Thyroid gland (tissue), 7 donors: ENCODE results near the gene ACVR2A.

GRCh38 chr2:144518100-144518664 is 1.7 kb downstream of the ZEB2 start:
- PRO-cap, 2 experiments, result no peak in any of the 2 experiments
- RAMPAGE, long total RNA, 5 experiments, result no peak in any of the 5 experiments

DNA sequence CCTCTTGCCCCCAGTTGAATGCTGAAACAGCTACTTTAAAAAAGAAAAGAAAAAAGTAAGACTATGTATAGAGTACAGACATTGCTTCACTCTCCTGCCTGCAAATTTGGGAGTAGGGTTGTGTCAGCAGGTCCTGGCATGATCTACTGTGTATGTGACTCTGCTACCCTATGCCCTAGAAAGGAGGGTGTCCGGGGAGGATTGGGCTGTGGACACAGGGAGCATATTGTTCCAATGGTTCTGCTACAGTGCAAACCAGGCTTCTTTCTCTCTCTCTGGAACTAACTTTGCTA is 9.9 kb upstream of the ZEB2 start:
- PRO-cap, 2 experiments, result no peak in any of the 2 experiments
- RAMPAGE, long total RNA, 5 experiments, result no peak in any of the 5 experiments

GRCh38 chr2:144642944-144643170 is 122.9 kb upstream of the ZEB2 start:
- PRO-cap, 2 experiments, result peak in 1 of 2 experiments; most common plus-strand start chr2:144643096 (in 1)
- RAMPAGE, long total RNA, 5 experiments, result no peak in any of the 5 experiments

- PRO-cap, 2 experiments, result no peak in any of the 2 experiments
- RAMPAGE, long total RNA, 5 experiments, result no peak in any of the 5 experiments
Measured at GRCh38 chr2:145036209-145036665, 516.3 kb upstream of the ZEB2 start.

GRCh38 chr2:145049402-145049705 is 529.4 kb upstream of the ZEB2 start:
- PRO-cap, 2 experiments, result no peak in any of the 2 experiments
- RAMPAGE, long total RNA, 5 experiments, result no peak in any of the 5 experiments

DNA sequence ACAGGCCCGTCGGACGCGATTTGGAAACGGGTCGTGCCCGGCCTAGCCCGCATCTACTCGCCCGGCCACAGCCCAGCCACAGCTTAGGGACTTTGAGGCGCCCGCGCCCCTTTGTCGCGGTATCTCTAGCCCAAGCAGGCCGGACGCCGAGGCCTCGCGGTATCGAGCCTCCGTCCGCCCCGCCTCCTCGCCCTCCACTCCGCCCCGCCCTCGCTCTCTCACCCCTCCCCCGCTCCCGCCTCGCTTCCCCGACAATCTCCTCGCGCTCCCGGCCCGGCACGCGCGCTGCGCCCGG is 775 bp upstream of the ACVR2A start:
- PRO-cap, 2 experiments, result peak in 2 of 2 experiments; most common plus-strand start position 254 of the sequence (in 2); most common minus-strand start position 85 of the sequence (in 1)
- RAMPAGE, long total RNA, 5 experiments, result no peak in any of the 5 experiments

GRCh38 chr2:147844402-147845346 is at the start of gene ACVR2A:
Gene ACVR2A, plus strand, starts transcription at chr2:147845029.
- PRO-cap, 2 experiments, result peak in 2 of 2 experiments; most common plus-strand start chr2:147844574 (in 2); most common minus-strand start chr2:147844797 (in 2)
- RAMPAGE, long total RNA, 5 experiments, result no peak in any of the 5 experiments

DNA sequence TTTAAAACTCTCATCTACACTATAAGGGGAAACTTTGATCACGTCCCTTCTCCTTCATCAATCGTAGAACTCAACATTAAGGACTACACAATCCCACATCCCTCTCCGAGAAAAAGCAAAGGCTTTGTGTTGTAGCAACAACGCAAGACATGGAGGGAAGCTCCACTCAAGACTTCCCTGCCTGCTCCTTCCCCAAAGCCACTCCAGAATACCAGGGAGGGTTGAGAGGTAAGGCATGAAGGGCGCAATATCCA is 653 bp downstream of the ORC4 start:
- PRO-cap, 2 experiments, result no peak in any of the 2 experiments
- RAMPAGE, long total RNA, 5 experiments, result no peak in any of the 5 experiments

DNA sequence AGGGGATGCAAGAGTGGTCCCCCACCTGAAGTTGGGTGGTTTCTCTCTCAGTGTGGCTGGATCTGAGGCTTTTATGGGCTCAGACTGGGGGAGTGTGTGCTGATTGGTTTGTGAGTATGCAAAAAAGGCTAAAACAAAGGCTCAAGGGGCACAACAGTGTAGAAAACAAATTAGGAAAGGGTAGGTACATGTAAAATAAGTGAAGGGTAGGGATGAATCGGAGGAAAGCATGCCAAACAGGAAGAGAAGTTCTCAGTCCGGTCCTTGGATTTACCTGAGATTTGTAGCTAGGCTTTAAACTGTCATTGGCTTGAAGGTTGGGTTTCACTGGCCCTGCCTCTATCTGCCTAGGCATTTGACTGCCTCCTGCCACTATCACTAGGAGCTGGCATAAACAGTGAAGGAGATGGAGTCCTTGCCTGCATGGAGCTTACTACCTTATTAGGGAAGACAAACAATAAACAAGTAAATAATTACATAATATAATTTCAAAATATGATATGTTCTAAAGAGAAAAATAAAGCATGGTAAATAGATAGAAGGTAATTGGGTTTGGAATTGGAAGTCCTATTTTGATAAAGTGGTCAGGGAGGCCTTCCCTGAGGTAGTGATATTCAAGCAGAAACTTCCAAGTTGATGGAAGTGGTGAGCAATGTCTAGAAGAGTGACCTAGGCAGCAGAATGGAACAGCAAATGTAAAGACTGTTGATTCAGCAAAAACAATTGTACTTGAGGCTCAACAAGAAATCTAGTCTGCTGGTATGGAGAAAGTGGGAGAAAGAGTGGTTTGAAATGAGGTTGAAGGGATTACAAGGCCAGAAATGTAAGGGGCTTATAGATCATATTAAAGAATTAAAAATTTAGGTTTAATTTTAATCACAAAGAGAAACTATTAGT is 181.1 kb downstream of the MBD5 start:
- PRO-cap, 2 experiments, result no peak in any of the 2 experiments
- RAMPAGE, long total RNA, 5 experiments, result no peak in any of the 5 experiments

DNA sequence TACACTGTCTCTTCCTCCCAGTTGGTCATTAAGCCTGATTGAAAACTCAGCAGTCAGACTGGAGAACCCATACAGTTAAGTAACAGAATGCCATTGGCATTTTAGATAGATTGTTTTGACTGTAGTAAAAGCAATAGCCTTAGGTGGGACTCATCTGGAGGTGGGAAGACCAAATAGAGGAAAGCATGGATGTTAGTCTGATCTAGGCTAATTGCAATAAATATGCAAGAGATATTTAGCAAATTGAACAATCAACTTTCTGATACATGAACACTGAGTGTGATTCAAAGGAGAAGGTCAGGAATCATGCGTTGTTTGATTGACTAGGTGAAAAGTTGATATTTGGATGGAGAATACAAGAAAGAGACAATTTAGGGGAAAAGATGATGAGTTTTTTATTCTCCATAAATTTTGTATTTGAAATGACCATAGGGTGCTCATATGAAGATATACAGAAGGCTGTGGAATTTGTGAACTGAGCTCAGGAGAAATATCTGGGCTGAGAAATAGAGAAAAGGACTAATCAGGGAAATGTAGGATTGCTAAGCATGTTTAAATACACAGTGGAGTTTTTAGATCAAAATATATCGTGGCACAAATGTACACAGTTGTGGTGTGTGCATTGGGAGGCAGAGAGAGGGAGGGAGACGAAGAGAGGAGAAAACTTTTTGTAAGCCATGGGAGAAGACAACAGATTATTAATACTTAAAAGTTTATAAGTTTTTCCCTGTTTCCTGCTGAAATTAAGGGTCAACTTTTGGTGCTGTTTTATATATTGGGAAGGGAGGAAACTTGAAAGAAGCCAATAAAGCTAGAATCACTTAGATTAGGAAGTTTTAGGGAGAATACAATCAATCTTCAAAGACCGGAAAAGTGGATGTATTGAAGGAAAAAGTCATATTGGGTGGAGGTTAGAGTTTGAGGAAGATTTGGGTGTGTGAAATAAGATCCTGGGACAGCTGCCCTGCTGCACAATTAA is 242.1 kb downstream of the MBD5 start:
- PRO-cap, 2 experiments, result no peak in any of the 2 experiments
- RAMPAGE, long total RNA, 5 experiments, result no peak in any of the 5 experiments

- PRO-cap, 2 experiments, result no peak in any of the 2 experiments
- RAMPAGE, long total RNA, 5 experiments, result no peak in any of the 5 experiments
Measured at GRCh38 chr2:148264356-148265012, 243.6 kb downstream of the MBD5 start.

DNA sequence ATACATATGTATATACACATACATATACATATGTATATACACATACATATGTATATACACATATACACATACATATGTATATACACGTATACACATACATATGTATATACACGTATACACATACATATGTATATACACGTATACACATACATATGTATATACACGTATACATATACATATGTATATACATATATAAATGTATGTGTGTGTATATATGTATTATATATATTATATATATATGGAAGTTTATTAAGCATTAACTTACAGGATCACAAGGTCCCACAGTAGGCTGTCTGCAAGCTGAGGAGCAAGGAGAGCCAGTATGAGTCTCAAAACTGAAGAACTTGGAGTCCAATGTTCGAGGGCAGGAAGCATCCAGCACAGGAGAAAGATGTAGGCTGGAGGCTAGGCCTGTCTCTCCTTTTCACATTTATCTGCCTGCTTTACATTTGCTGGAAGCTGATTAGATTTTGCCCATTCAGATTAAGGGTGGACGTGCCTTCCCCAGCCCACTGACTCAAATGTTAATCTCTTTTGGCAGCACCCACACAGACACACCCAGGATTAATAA is 299.0 kb upstream of the EPC2 start:
- PRO-cap, 2 experiments, result no peak in any of the 2 experiments
- RAMPAGE, long total RNA, 5 experiments, result no peak in any of the 5 experiments

- PRO-cap, 2 experiments, result no peak in any of the 2 experiments
- RAMPAGE, long total RNA, 5 experiments, result no peak in any of the 5 experiments
Measured at GRCh38 chr2:148680264-148680927, 35.8 kb downstream of the EPC2 start.

GRCh38 chr2:148707252-148707938 is 62.8 kb downstream of the EPC2 start:
- PRO-cap, 2 experiments, result no peak in any of the 2 experiments
- RAMPAGE, long total RNA, 5 experiments, result no peak in any of the 5 experiments

DNA sequence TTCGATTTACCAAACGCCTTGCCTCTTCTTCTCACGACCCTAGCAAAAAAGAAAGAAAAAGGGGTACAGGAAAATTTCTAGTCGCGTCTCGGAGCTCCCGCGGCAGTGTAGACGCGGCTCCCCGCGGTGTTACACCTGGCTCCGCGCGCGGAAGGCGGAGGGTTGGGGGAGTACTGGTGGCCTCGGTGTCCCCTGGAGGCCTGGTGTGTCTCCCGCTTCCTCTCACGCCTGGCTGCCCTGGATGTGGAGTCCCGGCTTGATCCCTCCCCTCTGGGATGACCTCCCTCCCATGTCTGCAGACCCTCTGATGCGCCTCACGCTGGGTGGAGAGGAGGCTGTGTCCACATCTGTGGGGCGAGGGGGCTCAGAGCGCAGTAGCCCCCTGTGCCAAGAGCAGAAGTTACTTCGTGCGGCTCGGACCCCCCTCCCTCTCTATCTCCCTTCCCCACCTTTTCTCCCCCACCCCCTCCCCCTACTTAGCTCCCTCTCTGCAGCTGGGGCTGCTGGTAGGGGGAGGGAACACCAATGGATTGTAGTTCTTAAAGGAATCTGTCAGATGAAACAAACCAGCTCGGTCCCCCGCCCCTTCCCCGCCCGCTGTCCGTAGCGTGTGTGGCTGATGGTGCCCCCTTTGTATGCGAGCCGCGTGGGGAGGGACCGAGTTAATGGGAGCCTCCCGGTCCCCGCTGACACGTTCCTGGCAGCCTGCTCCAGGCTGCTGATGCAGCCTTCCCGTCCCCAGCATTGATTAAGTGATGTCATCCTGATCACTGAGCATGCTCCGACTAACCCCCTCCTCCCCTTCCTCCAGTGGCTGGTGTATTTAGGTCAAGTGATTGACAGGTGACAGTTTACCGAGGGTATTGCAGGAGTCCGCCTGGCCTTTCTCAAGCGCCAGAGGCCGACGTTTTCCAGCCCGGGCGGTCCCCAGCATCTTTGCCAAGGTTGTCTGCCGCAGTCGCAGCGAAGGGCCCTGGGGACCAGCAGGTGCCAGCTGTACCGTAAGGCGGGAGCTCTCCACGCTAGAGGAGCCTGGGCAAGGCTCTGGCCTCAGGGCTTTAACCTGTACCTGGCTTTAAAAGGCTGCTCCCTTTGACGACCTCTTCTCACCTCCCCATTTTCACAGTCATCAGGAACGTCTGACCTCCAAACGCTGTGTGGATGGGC is 1.5 kb downstream of the KIF5C start:
- PRO-cap, 2 experiments, result peak in 2 of 2 experiments; most common plus-strand start position 854 of the sequence (in 1); most common minus-strand start position 106 of the sequence (in 1)
- RAMPAGE, long total RNA, 5 experiments, result no peak in any of the 5 experiments

- PRO-cap, 2 experiments, result no peak in any of the 2 experiments
- RAMPAGE, long total RNA, 5 experiments, result no peak in any of the 5 experiments
Measured at GRCh38 chr2:148881703-148882079, 6.7 kb downstream of the KIF5C start.

DNA sequence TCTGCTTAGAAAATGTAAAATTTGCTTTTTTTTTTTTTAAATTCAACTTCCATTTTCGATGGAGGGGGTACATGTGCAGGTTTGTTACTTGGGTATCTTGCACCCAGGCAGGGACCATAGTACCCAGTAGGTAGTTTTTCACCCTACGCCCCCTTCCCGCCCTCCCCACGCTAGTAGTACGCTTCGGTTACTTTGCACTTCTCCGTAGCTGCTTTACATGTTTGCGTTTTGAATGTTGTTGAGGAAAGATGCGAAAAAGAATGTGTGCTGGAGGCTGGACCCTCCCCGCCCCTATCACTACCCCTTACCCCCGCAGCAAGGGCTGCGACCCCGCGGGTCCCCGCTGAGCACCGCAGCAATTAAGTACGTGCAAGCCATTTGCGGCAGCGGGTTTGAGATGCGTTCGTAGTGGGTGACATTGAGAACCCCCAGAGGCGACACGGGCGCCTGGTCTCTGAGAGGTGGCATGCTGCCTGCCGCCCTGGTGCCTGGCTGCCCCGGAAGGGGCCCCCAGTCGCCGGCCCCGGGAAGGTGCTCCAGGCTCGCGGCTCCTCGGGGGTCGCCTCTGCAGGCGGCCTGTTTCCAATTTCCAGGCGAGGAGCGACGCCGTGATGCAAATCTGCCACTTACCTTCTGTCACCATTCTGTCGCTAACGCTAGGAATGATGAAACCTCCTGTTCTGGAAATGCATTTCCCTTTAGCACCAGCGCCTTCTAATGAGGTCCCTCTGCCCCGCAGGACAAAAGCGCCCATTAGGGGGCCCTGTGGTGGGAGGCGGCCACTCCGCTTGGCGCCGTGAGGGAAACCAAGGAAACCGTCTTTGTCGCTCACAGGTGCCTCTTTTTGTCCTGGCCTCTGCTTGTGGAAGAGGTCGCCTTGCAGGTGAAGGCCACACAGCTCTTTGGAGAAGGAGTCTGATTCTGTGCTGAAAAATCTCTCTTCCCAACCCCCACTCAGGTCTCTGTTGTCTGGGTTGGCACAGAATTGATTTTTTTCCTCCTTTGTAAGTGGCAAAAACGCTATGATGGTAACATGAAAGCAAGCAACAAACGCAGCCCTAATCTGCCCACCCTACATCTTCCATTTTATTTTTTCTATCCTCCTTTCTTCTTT is 13.0 kb downstream of the KIF5C start:
- PRO-cap, 2 experiments, result no peak in any of the 2 experiments
- RAMPAGE, long total RNA, 5 experiments, result no peak in any of the 5 experiments

DNA sequence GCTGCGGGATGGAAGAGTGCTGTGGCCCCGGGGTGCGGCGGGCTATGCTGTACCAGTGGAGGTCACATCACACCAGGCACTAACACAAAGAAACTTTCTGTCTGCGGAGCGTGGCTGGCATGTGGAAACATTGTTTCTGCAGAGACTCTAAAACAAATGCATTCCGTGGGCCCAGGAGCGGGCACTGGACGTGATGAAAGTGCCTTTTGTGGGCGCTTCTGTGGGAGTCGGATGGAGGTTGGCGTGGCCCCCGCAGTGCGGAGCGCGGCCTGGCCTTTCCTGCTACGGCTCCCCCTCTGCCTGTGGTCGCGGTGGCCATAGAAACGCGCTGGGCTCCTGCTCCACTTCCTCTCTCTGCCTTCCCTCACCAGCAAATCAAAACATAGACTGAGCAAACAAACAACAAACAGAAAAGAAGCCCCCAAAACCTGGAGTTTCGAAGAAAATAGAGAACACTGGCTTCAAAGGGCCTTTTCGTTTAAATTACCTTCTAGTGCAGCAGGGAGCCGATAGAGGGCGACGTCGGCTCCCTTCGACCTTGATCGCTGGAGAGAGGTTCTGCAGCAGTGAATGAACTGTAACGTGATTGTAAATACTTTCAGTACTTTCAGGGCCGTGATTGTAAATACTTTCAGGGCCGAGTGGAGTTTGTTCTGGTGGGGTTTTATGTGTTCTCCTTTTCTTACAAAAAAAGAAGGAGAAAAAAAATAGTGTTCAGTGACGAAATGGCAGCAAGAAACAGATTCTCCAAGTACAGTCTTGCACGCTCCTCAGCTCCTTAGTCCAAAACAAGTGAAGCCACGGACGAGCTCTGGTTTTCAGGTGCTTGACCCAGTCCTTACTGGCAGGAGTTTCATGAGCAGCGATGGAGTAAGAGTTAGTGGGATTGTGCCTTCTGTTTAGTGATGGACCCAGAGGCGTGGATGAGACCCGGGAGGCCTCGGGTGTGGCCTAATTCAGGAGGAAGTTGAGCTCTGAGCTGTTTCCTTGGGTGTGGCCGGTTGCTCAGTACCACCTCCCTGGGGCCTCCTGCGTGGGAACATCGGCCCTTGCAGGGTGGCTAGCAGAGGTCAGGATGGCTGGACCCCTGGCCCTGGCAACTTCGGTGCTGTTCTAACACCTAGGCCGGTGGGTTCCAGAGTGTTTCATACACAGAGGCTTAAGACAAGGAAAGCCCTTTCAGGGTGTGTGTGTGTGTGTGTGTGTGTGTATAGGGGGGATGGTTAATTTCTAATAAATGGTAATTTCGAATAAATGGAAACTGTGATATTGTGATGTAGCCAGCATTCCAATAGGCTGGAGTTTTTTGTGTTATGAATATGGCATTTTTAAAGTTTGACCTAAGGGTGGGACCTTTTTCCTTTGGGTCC is 51.8 kb downstream of the KIF5C start:
- PRO-cap, 2 experiments, result no peak in any of the 2 experiments
- RAMPAGE, long total RNA, 5 experiments, result no peak in any of the 5 experiments

DNA sequence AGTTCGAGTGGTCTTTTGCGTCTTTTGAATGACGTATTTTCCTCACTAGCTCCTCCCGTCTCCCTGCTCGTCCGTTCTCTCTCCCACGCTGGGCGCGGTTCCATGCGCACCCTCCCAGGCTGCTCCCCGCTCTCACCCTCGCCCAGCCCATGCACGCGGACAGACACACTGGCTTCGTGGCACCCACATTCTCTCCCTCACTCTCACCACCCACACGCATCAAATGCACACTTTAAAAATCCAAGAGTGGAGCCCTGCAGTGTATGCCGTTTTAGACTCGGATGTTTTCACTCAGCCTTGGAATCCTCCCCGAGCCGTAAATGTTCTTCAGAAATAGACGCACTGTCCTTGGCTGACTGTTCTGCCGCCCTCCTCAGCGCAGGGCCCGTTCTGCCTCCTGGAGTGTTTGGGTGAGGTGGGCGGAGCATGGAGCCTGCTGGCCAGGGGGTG is 35.6 kb upstream of the LYPD6B start:
- PRO-cap, 2 experiments, result no peak in any of the 2 experiments
- RAMPAGE, long total RNA, 5 experiments, result no peak in any of the 5 experiments

- PRO-cap, 2 experiments, result no peak in any of the 2 experiments
- RAMPAGE, long total RNA, 5 experiments, result no peak in any of the 5 experiments
Measured at GRCh38 chr2:149111323-149111965, 72.9 kb downstream of the LYPD6B start.